Fibroblast of villous mesenchyme (primary cell): Measurements from ENCODE around the gene ANTXR2.

DNA sequence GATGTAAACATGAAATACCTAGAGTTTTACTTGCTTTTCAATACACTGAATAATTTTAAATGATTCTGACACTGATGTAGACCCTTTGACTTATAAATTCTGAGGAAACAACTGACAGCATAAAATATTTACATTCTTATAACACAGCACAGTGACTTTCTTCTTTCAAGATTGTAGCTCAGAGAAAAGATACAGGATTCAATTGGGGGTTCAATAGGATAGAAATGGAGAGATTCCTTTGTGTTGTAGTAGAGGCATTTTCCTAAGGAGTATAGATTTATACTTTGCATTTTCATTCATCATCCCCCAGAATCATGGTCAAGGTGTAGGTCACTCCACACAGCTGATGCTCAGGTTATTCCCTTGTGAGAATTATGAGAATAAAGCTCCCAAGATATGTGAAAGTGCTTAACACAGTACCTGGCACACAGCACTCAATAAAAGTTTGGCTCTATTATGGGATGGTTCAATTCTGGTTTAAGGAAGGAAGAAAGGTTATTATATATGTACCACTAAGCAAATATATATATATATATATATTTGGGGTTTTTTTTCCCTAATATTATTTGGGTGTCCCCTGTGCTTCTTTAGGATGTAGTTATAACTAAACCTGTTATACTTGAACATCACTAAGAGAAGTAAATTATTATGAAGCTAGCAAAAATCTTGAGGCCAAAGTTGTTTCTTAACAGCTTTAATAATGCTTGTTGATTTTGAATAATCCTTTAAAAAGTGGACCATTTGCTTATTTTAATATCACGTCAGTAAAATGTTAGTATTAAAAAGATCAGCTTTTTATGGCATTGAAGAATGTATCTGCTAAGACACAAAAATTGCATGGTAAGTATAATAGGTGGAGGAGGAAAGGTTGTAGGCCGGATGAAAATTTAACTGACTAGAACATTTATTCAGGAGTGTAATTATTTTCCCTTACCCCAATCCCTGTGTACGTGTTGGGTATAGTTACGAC lies 24.8 kb downstream of the PAQR3 start:
- CAGE, long polyA plus RNA = no peak

DNA sequence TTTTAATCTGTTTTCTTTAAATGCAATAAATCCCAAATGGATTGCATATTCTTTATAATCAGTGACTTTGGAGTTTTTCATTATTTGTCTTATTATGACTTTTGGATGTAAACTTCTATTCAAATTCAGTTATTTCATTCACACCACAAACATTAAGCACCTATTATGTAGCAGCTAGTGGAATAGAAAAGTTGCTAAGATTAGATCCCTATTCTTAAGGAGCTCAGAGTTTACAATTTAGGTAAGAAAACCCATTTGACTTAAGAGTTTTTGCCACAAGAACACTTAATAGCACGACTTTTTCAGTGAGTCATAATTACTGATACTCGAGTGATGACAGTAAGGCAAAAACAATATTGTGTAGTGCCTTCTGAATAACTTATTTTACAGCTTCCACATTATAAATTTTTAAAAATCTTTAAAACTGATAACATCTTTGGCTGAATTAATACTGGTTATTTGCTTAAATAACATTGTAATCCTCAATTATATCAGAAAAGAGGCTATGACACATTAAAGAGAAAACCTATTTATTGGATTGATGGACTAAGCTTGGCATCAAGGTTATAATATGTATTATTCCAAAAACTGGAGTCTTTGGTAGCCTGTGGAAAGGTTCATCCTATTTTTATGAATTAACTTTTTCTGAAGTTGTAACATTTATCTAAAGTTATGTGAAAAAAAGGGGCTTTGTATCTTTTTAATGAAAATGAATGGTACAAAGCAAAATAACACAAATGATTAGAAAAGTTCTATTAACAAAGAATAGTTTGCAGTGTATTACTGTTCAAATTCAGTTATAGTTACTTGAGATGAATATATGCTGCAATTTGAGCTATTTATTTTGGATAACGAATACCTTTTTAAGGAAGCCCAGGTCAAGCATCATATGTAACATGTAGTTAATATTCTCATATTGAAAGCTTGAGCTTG lies 22.7 kb downstream of the PAQR3 start:
- CAGE, long polyA plus RNA = no peak

DNA sequence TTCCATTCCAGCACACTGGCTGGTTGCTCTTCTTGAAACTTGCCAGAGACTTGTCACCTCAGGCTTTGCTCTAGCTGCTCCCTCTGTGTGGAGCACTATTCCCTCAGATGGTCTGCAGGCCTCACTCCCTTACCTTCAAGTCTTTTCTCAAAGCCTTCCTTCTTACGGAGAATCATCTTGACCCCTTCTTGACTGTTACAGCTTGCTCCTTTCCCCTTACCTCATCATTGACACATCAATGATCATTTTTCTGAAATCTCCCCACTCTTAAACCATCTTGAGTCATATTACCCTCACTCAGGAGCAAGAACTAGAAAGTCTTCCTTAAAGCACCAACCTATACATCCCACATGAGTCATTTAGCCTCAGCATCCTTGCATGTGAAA lies 55.8 kb downstream of the ANTXR2 start:
- CAGE, long polyA plus RNA = no peak

GRCh38 chr4:80067116-80068168 lies 5.6 kb downstream of the ANTXR2 start:
- CAGE, long polyA plus RNA = no peak

DNA sequence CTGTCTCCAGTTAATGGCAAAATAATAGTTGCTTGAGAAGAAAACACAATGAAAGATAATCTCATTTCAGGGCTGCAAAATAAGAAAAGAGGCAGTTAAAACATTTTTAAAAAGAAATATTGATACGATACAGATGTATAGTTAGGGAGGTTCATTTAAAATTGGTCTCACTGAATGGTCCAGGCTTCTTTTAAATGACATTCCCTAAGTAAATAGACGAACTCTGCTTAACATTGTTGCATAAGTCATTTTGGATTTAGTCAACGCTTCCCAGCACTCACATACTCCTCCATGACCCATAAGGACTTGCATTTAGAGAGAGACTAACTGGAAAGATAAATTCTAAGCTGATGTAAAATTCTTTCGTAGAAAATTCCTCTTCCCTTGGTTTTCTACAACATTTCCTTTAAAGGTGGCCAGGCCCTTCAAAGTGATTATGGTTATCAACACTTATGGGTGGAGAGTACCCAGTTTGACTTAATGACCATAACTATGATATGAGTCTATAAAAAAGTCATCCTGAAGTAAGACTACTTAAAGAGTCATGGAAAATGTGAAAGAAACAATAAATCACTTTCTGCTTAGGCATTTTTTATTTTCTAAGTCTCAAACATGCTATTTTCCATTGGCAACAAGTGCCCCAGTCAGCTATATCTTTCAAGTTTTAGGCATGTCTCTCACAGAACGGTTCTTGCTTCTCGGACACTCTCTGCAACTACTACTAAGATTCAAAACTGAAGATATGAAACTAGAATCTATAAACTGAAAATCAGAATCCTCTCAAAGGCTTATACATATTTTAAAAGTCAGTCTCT lies 3.4 kb downstream of the ANTXR2 start:
- CAGE, long polyA plus RNA = no peak

GRCh38 chr4:80072926-80074073 lies at the start of gene ANTXR2:
Gene ANTXR2 (minus strand): TSS chr4:80073229.
- CAGE, long polyA plus RNA = no peak

GRCh38 chr4:80138778-80139250 lies 58.5 kb upstream of the PRDM8 start:
- CAGE, long polyA plus RNA = no peak

GRCh38 chr4:81494040-81494584 lies 22.4 kb upstream of the RASGEF1B start:
- CAGE, long polyA plus RNA = no peak

DNA sequence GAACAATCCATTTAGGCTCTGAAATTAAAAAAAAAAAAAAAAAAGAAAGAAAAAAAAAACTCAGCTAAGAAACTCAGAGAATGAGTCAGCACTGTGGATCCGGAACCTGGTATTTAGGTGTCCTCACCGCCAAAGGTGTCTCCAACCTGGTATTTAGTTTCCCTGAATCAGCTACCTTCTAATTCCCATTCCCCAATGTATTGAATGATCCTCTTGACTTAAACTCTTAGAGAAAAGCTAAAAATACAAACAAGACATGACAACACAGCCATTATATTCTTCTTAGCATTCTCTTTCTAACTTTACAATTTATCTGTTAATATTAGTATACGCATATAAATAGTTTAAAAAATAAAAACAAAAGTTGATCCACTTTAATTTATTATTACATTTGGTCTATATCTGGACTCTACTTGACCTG lies 150.4 kb upstream of the RASGEF1B start:
- CAGE, long polyA plus RNA = no peak

DNA sequence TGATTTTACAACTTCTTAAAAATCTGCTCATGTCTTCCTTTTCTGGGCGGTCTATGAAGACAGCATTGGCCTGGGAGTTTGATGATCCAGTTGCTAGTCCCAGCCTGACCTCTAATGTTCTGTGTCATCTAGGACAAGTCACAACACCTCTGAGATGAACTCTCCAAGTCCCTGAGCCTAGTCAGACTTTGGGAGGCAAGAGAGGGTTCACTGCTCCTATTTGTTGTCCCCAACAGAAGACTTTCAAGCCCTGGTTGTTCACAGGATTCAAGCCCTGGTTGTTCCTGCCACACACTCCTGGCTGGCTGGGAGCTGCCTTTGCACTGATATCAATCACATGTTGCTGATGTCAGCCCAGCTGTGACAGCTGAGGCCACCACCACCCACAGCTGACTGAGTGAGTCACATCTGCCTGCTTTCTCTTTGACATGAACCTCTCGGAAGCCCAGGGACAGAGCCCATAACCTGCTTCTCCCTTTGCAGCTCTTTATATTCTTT lies 253.2 kb upstream of the RASGEF1B start:
- CAGE, long polyA plus RNA = no peak

DNA sequence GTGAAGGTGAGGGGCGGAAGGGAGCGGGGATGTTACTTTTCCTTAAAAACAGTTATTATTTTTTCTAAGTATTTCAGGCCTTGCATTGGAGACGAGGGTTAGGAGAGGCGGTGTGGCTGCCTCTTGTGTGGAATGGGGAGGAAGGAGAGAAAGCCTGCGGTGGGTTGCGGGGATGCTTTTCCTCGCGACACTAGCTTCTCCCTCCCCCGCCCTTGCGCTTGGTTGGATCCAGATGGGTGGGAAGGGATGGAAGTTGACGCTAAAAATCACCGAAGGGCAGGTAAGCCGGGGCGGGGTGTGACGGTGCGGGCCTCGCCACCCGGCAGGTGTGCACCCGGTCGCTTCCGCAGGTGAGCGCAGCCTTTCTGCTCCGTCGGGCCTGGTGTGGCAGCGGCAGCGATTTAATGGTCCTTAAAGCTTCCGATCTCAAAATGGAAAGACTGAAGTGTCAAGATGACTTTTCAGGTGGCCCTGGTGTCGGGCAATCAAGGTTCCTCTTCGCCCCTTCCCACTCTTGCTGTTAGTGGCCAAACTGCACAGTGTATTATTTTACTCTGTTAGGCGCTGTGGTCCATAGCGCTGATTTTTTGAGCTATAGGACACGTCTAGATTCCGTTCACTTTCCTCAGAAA lies 634 bp downstream of the ENOPH1 start:
- CAGE, long polyA plus RNA = no peak

DNA sequence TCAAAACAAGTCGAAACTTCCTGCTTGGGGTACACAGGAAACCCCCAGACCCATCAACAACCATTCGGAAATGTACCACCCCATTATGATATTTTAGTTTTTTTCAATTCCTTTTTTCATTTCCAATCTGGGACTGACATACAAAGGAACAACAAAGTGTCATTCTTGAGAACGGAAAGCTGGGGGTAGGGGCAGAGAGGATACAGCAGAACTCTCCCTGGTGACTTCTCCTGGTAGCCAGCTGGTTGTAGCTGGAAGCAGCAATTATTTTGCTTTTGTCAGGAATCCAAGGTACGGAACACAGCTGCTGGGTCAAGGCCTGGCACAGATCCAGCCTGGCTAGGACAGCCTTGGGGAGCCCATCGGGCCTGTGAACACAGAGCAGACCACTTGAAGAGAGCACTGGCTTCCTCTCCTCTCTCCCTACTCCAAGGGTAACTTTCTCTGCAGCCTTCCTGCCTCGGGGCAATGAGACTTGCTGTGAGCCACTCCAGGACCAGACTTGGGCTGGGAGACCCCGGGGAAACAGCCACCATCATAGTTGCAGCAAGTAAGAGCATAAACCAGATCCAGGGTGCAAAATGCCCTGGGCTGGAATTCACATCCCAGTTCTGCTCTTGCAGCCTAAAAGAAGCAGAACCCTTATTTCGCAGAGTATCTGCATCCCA lies 67.5 kb downstream of the SCD5 start:
- CAGE, long polyA plus RNA = no peak

GRCh38 chr4:82895692-82896246 lies 4.8 kb upstream of the THAP9 start:
- CAGE, long polyA plus RNA = no peak

DNA sequence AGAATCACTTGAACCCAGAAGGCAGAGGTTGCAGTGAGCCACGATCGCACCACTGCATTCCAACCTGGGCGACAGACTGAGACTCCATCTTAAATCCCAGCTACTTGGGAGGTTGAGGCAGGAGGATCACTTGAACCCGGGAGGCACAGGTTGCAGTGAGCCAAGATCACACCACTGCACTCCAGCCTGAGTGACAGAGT lies 36.1 kb downstream of the LIN54 start:
- CAGE, long polyA plus RNA = no peak

DNA sequence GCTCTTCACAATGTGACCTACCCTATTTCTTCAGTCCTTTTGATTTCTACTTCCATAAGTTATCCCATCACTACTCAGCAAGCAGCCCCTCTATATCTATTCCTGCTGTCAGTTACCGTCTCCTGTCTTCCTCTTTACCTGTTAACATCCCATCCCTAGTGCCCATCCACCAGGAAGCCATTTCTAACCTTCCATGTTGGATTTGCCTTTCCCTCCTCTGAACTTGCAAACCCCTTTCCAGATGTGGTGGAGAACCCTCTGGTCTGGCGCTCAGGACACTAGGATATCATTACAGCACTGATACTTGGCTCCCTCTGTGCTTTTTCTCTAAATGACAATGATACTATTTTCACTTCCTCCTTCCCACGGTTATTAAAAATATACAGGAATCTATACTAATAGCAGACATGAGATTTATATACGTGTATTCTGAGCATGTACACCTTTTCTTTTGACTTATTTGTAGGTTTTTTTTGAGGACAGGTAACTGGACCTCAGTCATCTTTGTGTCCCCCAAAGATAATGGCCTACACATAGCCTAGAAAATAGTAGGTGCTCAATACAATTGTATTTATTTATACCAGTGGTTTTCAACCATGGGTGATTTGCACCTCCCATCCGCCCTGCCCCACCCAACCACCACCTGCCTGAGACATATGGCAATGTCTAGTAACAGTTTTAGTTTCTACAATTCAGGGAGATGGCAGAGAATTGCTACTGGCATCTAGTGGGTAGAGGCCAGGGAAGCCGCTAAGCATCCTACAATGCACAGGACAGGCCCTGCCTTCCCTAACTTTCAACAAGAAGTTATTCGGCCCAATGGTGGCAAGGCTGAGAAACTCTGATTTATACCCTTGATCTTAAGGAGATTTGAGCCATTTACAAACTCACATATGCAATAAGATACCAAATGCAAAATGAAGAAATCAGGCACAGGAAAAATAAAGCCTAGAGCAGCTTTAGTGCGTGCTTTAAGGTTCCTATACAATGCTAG lies 60.5 kb upstream of the PLAC8 start:
- CAGE, long polyA plus RNA = no peak

GRCh38 chr4:83455079-83455694 lies 436 bp downstream of the HELQ start:
- CAGE, long polyA plus RNA = no peak

GRCh38 chr4:83485391-83485820 lies 506 bp upstream of the ABRAXAS1 start:
- CAGE, long polyA plus RNA = no peak

- CAGE, long polyA plus RNA = no peak
Measured at GRCh38 chr4:83504402-83504757, 19.5 kb upstream of the ABRAXAS1 start.

DNA sequence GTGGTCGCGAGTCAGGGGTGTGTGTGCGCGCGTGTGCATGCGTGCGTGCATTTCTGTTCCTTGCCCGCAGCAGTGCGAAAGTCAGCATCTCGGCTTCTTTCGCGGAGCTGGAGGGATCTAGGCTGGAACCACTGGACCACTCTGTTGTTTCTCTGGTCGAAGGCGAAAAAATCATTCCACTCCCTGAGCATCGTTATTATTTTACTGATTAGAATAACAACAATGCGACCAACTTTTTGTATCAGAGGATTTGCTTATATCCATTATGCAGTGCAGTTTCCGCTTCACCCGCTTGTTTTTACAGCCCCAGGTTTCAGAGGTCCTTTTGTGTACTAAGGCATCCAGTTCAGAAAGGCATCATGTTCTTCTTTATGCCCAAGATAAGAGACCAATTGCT lies 929 bp downstream of the GPAT3 start:
- CAGE, long polyA plus RNA = no peak

DNA sequence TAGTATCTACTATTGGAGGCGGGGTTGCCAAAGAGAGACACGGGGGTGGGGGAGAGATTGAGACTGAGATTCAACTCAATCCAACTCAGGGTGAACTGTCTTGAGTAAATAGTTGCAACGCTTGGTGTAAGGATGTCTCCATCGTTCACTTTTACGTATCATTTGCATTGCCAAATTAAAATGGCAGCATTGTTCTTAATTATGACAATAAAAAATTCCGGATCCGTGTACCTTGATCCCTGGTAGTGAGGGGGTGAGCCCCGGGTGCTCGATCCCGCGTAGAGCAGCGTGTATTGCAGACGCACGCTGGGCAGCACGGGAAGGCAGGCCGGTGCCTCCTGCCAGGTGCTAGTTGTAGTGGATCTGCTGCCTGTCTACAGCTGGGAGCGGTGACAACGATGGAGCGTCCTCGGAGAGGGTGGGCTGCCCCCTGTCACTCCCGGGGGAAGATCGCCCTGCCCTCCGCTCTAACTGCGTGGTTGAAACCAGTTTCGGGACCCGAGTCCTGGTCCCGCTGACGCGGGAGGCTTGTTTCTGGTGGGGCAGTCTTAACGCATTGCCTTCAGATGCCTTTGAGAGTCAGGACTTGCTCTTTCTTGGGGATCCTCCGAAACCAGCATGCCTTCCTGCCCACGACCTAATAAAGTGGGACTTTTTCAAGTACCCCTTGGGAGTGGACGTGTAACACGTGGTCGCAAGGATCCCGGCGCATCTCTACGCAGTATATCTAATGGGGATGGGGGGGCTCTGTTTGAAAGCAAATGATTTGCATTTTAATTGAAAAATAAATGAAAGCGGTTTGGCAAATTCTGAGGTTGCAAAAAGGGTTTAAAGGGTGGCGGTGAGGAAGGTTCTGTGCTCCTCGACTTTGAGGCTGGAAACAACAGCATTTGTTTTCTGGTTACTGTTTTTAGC lies 2.7 kb upstream of the NKX6-1 start:
- CAGE, long polyA plus RNA = no peak